Left ventricle myocardium (tissue), 1 donor: ENCODE measurements around the genes KRTAP19-3, KRTAP20-2, KRTAP21-1, SCAF4, IFNAR2 and IL10RB.

- PRO-cap: no peak
Observed at GRCh38 chr21:30491930-30492212, at the start of gene KRTAP19-3. Gene KRTAP19-3, minus strand, starts transcription at chr21:30492013.

- PRO-cap: no peak
Observed at GRCh38 chr21:30634869-30635331, at the start of gene KRTAP20-2. Gene KRTAP20-2, plus strand, starts transcription at chr21:30635206.

- PRO-cap: no peak
Observed at GRCh38 chr21:30755293-30755701, at the start of gene KRTAP21-1. Gene KRTAP21-1, minus strand, starts transcription at chr21:30755428.

- PRO-cap: no peak
Observed at GRCh38 chr21:31326748-31327328, 17.2 kb downstream of the TIAM1 start.

- PRO-cap: bidirectional peak, plus-strand start at chr21:31732271, minus-strand start at chr21:31732118
Observed at GRCh38 chr21:31731765-31732158, at the start of gene SCAF4. Gene SCAF4, minus strand, starts transcription at chr21:31732118.

DNA sequence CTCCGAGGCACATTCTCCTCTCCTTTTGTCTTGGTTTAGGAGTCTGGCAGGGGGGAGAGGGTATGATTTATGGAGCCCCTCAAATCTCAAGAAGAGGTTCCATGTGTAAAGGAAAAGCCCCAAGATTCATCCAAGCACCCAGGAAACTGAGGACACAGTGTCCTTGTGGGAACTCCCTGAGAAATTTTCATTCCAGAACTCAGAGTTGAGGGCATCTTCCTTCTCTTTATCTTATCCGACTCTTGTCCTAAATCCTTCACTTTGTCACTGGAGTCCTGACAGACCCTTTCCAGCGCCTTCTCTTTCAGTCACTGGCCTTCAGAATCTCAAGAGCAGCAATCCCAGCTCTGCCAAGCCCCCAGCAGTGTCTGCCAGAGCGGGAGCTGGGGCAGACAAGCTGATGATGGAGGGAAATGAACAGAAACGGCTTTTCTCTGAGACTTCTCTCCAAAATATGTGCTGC is 32.4 kb downstream of the MIS18A start:
- PRO-cap: no peak

- PRO-cap: no peak
Observed at GRCh38 chr21:32417565-32418541, 5.3 kb downstream of the EVA1C start.

GRCh38 chr21:32448579-32449055 is 36.1 kb downstream of the EVA1C start:
- PRO-cap: no peak

DNA sequence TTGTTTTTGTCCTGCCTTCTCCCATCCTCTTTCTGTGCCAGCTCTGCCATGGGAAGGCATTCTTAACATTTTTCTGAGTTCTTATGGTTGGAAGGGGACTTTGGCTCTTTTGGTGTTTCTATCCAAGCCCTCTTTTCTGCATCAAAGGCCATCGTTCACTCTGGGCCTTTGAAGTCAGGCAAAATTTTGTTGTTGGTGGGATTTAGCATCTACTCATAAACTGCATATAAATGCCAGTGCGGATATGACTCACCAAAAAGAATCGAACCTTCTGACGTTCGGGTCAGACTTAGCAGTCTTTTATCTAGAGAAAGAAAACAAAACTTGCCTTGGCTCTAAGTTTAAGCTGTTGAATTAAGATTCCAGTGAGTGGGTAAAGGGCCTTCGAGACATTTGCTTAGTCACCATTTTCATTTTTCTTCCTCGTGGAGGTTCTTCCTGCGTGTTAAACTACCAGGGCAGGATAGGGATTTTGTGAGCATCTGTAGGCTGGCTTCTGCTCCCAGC is 51.4 kb downstream of the EVA1C start:
- PRO-cap: no peak

GRCh38 chr21:32525167-32526126 is 59.9 kb downstream of the TCP10L start:
- PRO-cap: no peak

DNA sequence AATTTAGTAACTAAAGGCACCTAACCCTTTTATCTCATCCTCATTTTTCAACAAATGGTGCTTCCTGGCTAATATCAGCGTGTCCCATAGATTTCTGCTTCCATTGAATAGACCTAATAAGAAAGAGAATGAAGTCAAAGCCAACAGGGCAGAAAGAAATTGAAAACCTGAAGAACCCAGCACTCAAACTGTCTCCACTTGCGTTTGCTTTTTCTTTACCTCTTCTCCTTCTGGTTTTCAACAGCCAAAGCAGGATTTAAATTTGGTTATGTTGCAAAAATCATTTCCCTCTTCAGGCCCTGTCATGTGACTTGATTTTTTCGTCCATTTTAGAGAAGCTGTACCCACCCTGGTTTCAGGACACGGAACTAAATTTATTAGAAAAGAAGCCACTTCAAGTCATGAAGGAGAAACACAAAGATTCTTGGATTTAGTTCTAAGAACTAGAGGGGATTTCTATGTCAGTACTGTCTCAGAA is 965 bp upstream of the SYNJ1 start:
- PRO-cap: no peak

DNA sequence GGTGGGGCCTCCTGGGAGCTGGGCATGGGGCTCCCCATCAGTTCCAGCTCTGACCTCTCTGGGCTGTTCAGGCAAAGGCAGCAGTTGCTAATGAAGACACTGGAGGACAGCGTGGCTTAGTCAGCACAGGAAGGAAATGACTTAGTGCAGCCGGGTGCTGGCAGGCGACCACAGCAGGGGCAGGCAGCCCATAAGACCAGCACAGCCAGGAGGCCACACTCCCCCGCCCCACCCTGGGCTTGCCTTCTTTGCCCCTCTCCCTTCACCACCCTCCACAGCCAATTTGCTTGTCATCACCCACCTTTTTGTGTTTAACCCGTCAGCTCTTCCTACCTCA is 10.7 kb downstream of the OLIG2 start:
- PRO-cap: no peak

GRCh38 chr21:33059544-33059903 is 10.4 kb upstream of the OLIG1 start:
- PRO-cap: no peak

GRCh38 chr21:33229559-33230259 is at the start of gene IFNAR2:
Gene IFNAR2, plus strand, starts transcription at chr21:33229938.
- PRO-cap: bidirectional peak, plus-strand start at chr21:33229979, minus-strand start at chr21:33229827

GRCh38 chr21:33265223-33265600 is 955 bp upstream of the IL10RB start:
- PRO-cap: no peak

- PRO-cap: bidirectional peak, plus-strand start at chr21:33266409, minus-strand start at chr21:33266261
Observed at GRCh38 chr21:33265601-33266516, at the start of gene IL10RB. Gene IL10RB, plus strand, starts transcription at chr21:33266367.

GRCh38 chr21:33290226-33291011 is 24.3 kb downstream of the IL10RB start:
- PRO-cap: no peak

GRCh38 chr21:33295947-33297295 is 28.3 kb upstream of the IFNAR1 start:
- PRO-cap: no peak

DNA sequence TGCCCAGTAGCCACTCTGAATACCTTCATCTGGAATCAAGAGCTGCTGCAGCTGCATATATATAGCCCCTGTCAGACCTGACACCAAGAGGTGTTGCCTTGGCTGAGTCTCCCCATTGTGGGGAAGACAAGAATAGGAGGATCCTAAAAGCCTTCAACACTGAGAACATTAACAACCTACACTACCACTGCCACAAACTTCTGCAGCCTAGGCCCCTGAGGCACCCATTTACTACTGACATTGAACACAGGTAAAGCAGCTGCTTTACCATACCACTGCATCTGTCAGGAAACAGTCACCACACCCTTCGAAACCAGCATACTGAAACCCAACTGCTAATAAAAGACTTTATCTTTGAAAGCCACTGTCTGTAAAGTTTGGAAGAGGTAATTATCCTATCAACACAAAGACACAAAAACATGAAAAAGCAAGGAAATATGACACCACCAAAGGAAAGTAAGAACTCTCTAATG is 7.3 kb downstream of the IFNAR1 start:
- PRO-cap: no peak

GRCh38 chr21:33373956-33374976 is 28.9 kb upstream of the IFNGR2 start:
- PRO-cap: no peak